ENCODE measurements around the genes ABHD18 and PCDH18.

DNA sequence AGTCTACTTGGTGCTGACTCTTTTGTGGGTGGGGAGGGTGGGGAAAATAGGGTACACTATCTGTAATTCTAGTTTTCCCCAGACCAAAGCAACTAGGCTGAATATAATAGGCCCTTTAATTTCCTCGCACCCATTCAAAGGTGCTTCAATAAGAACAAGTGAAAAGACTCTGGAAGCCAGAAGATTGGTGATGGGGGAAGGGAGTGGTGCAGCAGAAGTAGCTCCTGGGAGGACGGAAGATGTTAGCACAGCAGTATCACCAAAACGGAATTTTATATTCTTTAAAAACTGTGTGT, 47.1 kb downstream of the SPRY1 start:
- PRO-cap = no peak
- RAMPAGE, long total RNA, 2 experiments = no peak in any of the 2 experiments

DNA sequence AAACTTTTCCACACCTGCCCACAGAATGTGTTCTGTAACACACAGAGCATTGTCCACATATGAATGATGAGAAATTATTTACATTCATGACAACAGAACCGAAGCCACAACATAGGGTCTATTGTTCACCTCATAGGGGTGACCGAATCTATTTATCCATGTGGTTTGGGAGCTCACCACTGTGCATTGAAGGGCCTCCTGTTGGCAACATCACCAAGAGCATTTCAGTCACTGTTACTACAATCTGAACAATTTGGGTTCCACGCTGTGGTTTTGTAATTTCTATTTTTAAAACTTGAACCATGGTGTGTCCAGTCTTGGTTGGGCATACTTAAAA, 192.0 kb downstream of the SPRY1 start:
- PRO-cap = no peak
- RAMPAGE, long total RNA, 2 experiments = no peak in any of the 2 experiments

- PRO-cap = no peak
- RAMPAGE, long total RNA, 2 experiments = no peak in any of the 2 experiments
Measured at GRCh38 chr4:123601344-123601794, 204.8 kb downstream of the SPRY1 start.

- PRO-cap = no peak
- RAMPAGE, long total RNA, 2 experiments = no peak in any of the 2 experiments
Measured at GRCh38 chr4:123811626-123811999, 415.0 kb downstream of the SPRY1 start.

DNA sequence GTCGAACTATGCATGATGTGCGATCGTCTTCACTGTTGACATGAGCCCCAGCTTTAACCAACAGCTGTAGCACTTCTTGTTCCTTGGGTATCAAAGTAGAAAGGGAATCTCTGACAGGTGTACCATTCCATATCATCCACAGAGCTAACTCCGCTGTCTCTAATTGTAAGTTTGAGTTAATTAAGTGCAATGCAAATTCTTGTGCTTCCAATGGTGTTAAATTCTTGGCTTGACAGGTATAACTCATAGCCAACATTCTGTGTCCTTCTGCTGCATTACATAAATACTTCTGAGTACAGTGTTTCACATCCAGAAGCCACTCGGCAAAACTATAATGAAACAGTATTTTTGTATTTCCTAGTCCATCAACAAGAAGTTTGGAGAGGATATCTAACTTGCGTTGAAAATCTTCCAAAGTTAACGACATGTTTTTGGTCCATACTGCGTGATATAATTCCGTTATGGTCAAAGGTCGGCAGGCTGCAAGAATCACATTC, 40.8 kb downstream of the ANKRD50 start:
- PRO-cap = no peak
- RAMPAGE, long total RNA, 2 experiments = no peak in any of the 2 experiments

- PRO-cap = unidirectional peak, plus-strand start at chr4:124936764
- RAMPAGE, long total RNA, 2 experiments = no peak in any of the 2 experiments
Measured at GRCh38 chr4:124936453-124936946, 224.0 kb upstream of the ANKRD50 start.

DNA sequence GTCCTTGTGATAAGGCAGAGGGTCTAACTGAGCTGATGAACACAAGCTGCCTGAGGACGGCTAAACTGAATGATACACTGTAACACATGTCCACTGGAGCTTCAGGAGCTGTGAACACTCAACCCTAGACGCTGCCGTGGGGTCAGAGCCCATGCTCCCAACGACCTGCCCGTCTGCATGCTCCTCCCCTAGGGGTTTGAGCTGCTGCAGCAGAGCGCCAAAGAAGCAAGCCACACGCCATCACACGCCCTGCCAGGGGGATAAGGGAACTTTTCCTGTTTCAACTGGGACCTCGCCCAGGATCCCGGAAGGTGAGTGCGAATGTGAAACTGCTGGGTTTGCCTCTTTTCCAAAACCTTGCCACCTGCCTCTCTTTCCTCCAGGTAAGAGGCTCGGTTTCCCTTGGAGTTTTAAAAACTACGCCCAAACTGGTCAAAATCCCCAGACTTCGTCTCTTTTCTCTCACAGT, 361.9 kb downstream of the FAT4 start:
- PRO-cap = no peak
- RAMPAGE, long total RNA, 2 experiments = no peak in any of the 2 experiments

DNA sequence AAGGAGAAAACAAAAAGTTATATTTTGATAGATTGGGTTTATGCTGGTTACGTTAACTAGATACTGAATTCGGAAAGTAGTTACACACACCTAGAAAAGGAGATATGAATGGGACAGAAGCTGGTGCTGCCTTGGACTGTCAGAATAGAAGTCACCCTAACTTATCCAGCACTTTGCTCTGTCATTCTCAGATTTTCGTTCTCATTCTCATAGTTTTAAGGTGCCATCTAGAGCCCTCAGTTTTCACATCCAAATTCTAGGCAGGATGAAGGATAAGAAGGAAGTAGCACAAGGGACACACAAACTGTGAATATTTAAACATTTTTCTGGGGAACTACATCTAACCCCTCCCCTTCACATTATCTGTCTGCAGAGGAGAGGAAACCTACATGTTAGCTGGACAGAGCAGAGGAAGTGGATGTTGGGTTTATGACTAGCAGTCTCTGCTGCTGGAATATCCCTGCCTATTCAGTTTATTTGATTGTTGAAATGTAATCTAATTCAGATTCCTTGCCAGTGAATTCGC, 521.9 kb downstream of the FAT4 start:
- PRO-cap = no peak
- RAMPAGE, long total RNA, 2 experiments = no peak in any of the 2 experiments

- PRO-cap = no peak
- RAMPAGE, long total RNA, 2 experiments = no peak in any of the 2 experiments
Measured at GRCh38 chr4:127020423-127020828, 612.3 kb upstream of the INTU start.

DNA sequence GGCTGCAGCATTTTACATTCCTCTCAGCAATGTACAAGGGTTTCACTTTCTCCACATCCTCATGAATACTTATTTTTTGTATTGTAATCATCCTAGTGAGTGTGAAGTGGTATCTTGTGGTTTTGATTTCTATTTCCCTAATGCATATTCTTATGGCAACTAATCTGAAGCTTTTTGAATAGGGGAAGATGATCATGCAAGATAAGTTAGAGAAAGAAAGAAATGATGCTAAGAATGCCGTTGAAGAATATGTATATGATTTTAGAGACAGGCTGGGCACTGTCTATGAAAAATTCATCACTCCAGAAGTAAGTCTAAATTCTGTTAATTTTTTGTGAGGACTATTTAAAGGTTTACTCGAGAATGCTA, 40.4 kb downstream of the HSPA4L start:
- PRO-cap = no peak
- RAMPAGE, long total RNA, 2 experiments = no peak in any of the 2 experiments

- PRO-cap = bidirectional peak, plus-strand start at chr4:127965406, minus-strand start at chr4:127965142
- RAMPAGE, long total RNA, 2 experiments = start-site peak on the plus strand in 2 of 2 experiments, at chr4:127965441-127965489 at its widest, 18 to 100 reads per replicate; start-site peak on the minus strand in 2 of 2 experiments, at chr4:127965144-127965180 at its widest, 117 to 176 reads per replicate
Measured at GRCh38 chr4:127964955-127965801, at the start of gene ABHD18. Gene ABHD18, plus strand, starts transcription at chr4:127965406.

- PRO-cap = no peak
- RAMPAGE, long total RNA, 2 experiments = no peak in any of the 2 experiments
Measured at GRCh38 chr4:128031616-128032070, 29.5 kb upstream of the LARP1B start.

DNA sequence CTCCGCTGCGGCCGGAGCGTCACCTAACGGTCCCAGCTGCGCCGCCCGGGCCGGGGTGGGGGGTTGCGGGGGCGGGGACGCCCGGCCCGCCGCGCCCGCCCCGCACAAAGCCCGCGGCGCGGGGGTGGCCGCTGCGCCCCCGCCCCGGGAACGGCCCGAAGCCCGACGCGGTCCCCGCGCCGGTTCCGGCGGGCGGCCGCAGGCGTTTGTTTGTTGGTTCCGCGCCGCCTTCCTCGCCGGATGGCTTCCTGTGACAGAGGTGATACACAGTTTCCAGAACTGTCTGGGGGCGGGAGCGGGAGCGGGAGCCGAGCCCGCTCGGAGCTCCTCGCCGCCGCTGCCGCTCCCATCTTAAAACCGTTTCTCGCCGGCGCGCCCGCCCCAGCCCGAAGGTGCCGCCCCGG, 2.1 kb downstream of the JADE1 start:
- PRO-cap = bidirectional peak, plus-strand start at position 282 of the sequence, minus-strand start at position 353 of the sequence
- RAMPAGE, long total RNA, 2 experiments = no peak in any of the 2 experiments

DNA sequence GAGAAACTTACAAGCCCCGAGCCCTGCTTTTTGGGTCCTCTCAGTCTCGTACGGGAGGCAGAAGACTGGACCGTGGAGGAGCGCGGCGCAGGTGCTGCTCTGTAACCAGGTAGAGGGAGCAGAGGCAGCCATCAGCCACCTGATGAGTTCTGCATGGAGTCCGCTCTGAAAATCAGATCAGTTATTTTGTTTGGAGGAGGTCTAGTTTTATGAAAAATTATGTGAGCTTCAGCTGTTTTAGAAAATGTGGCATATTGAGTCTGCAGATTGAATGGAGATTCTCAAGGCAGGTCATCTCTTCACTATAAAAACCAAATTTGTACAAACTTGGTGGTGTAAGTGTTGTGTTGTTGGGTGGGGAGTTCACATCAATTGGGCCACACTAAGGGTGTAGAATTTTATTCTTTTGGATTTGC, 61.4 kb downstream of the JADE1 start:
- PRO-cap = no peak
- RAMPAGE, long total RNA, 2 experiments = no peak in any of the 2 experiments

GRCh38 chr4:133151295-133151855, 2.3 kb downstream of the PCDH10 start:
- PRO-cap = no peak
- RAMPAGE, long total RNA, 2 experiments = no peak in any of the 2 experiments

- PRO-cap = no peak
- RAMPAGE, long total RNA, 2 experiments = no peak in any of the 2 experiments
Measured at GRCh38 chr4:133153183-133153629, 4.1 kb downstream of the PCDH10 start.

- PRO-cap = no peak
- RAMPAGE, long total RNA, 2 experiments = no peak in any of the 2 experiments
Measured at GRCh38 chr4:137125017-137125297, 407.3 kb downstream of the PCDH18 start.

DNA sequence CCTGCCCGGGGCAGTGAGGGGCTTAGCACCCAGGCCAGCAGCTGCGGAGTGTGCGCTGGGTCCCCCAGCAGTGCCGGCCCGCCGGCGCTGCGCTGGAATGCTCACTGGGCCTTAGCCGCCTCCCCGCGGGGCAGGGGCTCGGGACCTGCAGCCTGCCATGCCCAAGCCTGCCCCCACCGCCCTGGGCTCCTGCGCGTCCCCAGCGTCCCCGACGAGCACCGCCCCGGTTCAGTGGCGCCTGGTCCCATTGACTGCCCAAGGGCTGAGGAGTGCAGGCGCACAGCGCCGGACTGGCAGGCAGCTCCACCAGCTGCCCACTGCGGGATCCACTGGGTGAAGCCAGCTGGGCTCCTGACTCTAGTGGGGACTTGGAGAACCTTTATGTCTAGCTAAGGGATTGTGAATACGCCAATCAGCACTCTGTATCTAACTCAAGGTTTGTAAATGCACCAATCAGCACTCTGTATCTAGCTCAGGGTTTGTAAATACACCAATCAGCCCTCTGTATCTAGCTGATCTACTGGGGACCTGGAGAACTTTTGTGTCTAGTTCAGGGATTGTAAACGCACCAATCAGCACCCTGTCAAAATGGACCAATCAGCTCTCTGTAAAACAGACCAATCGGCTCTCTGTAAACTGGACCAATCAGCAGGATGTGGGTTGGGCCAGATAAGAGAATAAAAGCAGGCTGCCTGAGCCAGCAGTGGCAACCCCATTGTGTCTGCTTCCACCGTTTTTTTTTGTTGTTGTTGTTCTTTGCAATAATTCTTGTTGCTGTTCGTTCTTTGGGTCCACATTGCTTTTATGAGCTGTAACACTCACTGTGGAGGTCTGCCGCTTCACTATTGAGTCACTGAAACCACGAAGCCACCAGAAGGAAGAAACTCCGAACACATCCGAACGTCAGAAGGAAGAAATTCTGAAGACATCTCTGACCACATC, 110.9 kb downstream of the PCDH18 start:
- PRO-cap = no peak
- RAMPAGE, long total RNA, 2 experiments = no peak in any of the 2 experiments

DNA sequence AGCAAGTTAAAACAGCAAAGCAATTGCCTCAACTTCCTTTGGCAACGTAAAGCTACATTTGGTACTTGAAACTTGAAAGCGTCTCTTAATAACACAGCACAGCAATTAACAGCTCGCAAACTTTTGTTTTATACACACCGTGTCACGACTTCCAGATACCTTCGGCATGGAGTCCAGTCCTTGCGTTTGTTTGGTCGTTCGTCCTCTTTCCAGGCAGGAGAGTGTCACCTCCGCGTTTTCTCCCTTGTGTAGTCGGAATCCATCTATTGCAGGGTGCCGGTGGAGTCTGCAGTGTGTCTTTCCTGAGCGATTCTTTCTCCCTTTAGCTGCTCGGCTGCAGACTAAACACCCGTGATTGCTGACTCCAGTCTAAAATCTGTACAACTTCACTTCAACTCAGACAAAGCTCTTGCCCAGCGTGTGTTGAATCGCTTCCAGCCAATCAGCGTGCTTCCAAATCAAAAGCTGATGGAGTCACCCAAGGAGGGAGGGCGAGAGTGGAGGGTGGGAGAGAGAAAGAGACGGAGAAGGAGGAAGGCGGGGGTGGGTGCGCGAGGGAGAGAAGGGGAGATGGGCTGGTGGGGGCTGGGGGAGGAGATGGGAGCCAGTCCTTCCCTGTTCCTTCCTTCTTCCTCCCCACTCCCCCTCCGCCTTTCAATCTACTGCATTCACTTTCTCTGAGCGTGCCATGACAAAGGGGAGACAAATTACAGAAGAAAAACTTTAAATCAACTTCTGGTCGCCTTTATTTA, at the start of gene PCDH18:
Gene PCDH18 (minus strand): TSS at position 378 of the 752 bp plus-strand sequence.
- PRO-cap = bidirectional peak, plus-strand start at position 524 of the sequence, minus-strand start at position 378 of the sequence
- RAMPAGE, long total RNA, 2 experiments = start-site peak on the minus strand in 2 of 2 experiments, centred at positions 361 to 362 of the sequence, 40 to 54 reads per replicate

GRCh38 chr4:138939739-138940179, 75.8 kb upstream of the NOCT start:
- PRO-cap = no peak
- RAMPAGE, long total RNA, 2 experiments = no peak in any of the 2 experiments

Measured in lower leg skin (tissue), 2 donors.